ENCODE measurements around a stretch of chr2.

- RRBS, 2 experiments, result no CpG with 5 or more reads among the region's 6 CpGs
These were observed 28.0 kb upstream of the EML4 start for GRCh38 chr2:42141167-42141598.

GRCh38 chr2:42725700-42725921 is 38.3 kb downstream of the OXER1 start:
- RRBS, 2 experiments, result no CpG with 5 or more reads among the region's 2 CpGs

DNA sequence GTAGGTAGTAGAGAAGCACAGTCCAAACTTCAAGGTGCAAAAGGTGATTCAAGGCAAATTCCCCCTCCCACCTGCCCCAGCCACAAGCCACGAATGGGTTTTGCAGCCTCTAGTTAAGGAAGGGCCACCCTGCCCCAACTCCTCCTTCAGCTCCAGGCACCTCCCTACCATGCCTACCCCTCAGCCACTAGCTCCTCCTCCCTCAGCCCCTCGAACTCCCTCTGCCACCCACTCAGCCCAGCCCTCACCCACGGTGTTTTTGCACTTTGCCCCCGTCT is 4.6 kb downstream of the HAAO start:
- RRBS, 2 experiments, result no CpG with 5 or more reads among the region's 4 CpGs

GRCh38 chr2:42795780-42796227 is 3.4 kb upstream of the HAAO start:
- RRBS, 2 experiments, result no CpG with 5 or more reads among the region's 3 CpGs

GRCh38 chr2:42906219-42906422 is 113.7 kb upstream of the HAAO start:
- RRBS, 2 experiments, result no CpG with 5 or more reads among the region's 2 CpGs

GRCh38 chr2:42922632-42923539 is 130.5 kb upstream of the HAAO start:
- RRBS, 2 experiments, result no CpG with 5 or more reads among the region's 6 CpGs

GRCh38 chr2:42927500-42928146 is 135.2 kb upstream of the HAAO start:
- RRBS, 2 experiments, result no CpG with 5 or more reads among the region's 10 CpGs

- RRBS, 2 experiments, result no CpG with 5 or more reads among the region's 11 CpGs
These were observed 164.8 kb upstream of the HAAO start for GRCh38 chr2:42956999-42957739.

DNA sequence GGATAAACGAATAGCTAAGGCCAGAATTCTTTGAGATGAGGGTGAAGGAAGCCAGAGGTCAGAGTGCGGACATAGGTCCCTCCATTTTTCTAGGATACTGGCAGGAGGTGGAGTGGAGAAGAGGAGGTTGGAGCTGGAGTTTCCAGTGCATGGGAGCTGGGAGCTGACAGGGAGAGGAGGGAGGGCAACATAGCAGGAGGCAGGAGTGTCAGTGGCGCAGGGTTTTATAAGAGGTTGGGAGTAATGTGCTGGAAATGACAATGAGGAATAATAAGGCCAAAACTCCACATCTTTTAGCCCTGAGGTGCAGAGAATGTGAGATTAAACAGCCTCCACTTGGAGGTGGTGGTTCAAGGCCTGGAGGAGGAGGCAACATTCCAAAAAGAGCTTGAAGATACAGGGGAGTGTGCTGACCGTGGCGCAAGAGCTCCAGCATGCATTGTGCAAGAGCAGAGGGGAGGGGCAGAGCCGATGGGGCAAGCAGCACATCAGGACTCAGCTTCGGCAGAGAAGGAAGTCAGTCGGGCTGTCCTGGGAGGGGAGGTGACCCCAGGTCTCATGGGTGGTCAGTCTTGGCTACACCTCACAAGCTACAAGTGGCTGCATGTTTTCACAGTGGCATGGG is 208.3 kb downstream of the ZFP36L2 start:
- RRBS, 2 experiments, result no CpG with 5 or more reads among the region's 8 CpGs

- RRBS, 2 experiments, result no CpG with 5 or more reads among the region's 4 CpGs
These were observed 175.7 kb downstream of the ZFP36L2 start for GRCh38 chr2:43050790-43051081.

DNA sequence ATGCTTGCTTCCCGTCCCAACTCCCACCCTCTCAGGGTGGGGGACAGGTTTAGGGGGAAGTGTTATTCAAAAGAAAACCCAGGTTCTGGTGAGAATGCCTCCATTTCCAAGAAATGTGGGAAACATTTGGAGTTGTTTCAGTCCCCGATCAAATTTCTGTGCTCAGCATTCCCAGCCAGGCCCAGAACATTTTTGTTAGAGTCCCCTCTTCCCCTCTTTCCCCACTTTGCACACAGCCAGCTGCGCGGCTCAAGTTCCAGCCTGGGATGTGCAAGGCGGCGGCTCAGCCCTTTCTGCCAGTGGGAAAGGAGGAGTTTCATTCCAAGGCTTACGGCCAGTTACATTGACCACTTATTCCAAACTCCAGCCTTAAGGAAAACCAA is 154.8 kb downstream of the ZFP36L2 start:
- RRBS, 2 experiments, result no CpG with 5 or more reads among the region's 7 CpGs

GRCh38 chr2:43107083-43107480 is 119.3 kb downstream of the ZFP36L2 start:
- RRBS, 2 experiments, result no CpG with 5 or more reads among the region's 3 CpGs

- RRBS, 2 experiments, result no CpG with 5 or more reads among the region's 13 CpGs
These were observed 98.7 kb downstream of the ZFP36L2 start for GRCh38 chr2:43127645-43128081.

GRCh38 chr2:43132296-43133225 is 93.8 kb downstream of the ZFP36L2 start:
- RRBS, 2 experiments, result no CpG with 5 or more reads among the region's 18 CpGs

- RRBS, 2 experiments, result no CpG with 5 or more reads among the region's 20 CpGs
These were observed 91.9 kb downstream of the ZFP36L2 start for GRCh38 chr2:43134363-43134968.

DNA sequence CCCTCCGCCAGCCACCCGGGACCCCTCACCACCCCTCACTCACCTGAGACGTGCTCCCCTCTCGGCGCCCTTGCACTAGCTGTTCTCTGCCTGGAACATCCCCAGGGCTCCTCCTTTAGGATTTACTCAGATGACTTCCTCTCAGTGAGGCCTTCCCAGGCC is 89.0 kb downstream of the ZFP36L2 start:
- RRBS, 2 experiments, result no CpG with 5 or more reads among the region's 5 CpGs

DNA sequence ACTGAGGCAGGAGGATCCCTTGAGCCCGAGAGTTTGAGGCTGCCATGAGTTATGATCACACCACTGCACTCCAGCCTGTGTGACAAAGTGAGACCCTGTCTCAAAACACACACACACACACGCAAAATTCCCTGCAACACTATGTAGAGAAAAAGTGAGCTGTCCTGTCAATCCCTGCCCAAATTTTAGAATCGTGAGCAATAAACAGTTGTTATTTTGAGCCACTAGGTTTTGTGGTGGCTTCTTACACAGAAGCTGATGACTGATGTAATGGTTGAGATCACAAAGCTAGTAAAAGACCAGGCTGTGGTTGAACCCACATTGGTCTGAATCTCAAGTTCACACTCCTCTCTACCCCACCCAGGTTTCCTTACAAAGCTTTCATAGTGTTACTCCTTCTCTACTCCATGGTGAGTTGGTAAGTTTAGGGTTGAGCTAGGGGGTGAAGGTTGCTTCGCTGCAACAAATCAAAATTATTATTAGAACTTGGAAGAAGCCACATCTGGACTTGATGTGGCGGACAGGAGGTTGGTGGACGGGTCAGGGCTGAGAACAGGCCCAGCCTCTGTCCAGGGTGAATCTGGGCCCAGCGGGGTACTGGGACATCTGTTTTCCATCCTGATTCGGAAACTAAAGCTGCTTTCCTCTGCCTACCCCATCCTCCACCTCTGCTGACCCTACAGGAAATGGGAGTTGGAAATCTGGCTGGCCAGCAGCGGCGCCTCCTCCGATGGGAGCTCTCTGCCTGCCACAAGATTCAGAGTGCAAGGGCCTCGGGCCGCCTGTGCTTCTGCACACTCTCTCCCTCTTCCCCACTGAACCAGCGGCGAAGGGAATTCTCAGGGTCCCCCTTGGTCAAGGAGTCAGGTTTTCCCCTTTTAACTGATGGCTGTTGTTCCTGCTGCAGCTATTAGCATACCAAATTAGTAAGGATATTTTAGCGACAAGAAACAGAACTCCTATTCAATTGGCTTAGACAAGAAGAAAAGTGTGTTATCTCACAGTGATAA is 86.3 kb downstream of the ZFP36L2 start:
- RRBS, 2 experiments, result no CpG with 5 or more reads among the region's 16 CpGs

GRCh38 chr2:43149524-43149875 is 76.9 kb downstream of the ZFP36L2 start:
- RRBS, 2 experiments, result no CpG with 5 or more reads among the region's 7 CpGs

- RRBS, 2 experiments, result 76 to 82% methylated on average over 7 of the region's 19 CpGs
These were observed 7.9 kb downstream of the ZFP36L2 start for GRCh38 chr2:43218163-43219191.

DNA sequence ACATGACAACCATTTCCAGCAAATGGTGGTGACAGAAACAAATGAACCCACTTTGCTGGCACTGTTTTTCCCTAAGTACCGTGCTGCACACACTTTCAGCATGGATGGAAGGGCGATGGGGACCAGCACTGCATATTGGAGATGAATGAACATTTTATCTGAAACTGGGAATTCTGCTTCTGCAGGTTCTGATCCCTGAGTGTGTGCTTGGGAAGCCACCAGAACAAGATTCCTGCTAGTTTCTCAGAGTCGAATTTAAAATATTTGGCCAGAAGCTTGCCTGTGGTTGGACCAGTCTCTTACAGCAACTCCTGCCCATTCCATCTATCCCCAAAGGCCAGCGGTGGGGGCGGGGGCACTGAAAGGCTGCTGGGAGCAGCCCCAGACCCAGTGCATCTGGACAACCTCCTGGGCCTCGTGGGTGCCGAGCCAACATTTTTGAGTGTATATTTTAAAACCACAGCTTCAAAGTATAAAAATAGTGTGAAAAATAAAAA is 38.5 kb upstream of the ZFP36L2 start:
- RRBS, 2 experiments, result no CpG with 5 or more reads among the region's 7 CpGs